Heart (tissue), 3 donors: ENCODE results near the genes FEV, DNAJB2 and DES.

GRCh38 chr2:218394755-218395180 is 4.9 kb upstream of the CTDSP1 start:
- RAMPAGE, long total RNA, 2 experiments = no peak in any of the 2 experiments

DNA sequence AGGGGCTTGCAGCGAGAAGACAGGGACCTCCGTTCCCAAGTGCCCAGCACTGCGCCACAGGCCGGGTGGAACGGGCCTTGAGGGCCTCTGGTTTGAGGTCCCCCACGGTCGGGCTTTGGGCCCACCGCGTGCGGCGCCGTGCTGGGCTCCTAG is 932 bp upstream of the CTDSP1 start:
- RAMPAGE, long total RNA, 2 experiments = no peak in any of the 2 experiments

DNA sequence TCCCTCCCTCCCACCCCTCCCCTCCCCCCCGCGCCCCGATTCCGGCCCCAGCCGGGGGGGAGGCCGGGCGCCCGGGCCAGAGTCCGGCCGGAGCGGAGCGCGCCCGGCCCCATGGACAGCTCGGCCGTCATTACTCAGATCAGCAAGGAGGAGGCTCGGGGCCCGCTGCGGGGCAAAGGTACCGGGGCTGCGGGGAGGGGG is 212 bp downstream of the CTDSP1 start:
- RAMPAGE, long total RNA, 2 experiments = no peak in any of the 2 experiments

- RAMPAGE, long total RNA, 2 experiments = no peak in any of the 2 experiments
Observed at GRCh38 chr2:218403006-218403635, 3.5 kb downstream of the CTDSP1 start.

DNA sequence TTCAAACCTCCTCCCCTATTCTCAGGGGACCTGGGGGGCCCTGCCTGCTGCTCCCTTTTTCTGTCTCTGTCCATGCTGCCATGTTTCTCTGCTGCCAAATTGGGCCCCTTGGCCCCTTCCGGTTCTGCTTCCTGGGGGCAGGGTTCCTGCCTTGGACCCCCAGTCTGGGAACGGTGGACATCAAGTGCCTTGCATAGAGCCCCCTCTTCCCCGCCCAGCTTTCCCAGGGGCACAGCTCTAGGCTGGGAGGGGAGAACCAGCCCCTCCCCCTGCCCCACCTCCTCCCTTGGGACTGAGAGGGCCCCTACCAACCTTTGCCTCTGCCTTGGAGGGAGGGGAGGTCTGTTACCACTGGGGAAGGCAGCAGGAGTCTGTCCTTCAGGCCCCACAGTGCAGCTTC is 5.0 kb downstream of the CTDSP1 start:
- RAMPAGE, long total RNA, 2 experiments = no peak in any of the 2 experiments

- RAMPAGE, long total RNA, 2 experiments = no peak in any of the 2 experiments
Observed at GRCh38 chr2:218405744-218406799, 6.4 kb downstream of the CTDSP1 start.

DNA sequence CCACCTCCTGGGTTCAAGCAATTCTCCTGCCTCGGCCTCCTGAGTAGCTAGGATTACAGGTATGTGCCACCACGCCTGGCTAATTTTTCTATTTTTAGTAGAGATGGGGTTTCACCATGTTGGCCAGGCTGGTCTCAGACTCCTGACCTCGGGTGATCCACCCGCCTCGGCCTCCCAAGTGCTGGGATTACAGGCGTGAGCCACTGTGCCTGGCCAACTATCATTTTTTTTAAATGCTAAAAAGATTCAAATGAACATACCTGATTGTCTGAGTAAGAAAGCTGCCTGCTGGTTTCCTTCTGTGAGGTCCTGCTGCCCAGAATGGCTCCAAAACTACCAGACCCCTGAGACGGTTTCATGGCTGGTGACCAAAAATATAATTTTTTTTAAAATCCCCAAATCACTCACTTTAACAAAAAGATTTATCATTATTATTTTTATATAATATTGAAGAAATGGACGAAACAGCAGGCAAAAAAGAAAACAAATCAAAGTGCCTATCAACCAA is 18.5 kb downstream of the USP37 start:
- RAMPAGE, long total RNA, 2 experiments = no peak in any of the 2 experiments

GRCh38 chr2:218745587-218746515 is 35.2 kb downstream of the TTLL4 start:
- RAMPAGE, long total RNA, 2 experiments = no peak in any of the 2 experiments

DNA sequence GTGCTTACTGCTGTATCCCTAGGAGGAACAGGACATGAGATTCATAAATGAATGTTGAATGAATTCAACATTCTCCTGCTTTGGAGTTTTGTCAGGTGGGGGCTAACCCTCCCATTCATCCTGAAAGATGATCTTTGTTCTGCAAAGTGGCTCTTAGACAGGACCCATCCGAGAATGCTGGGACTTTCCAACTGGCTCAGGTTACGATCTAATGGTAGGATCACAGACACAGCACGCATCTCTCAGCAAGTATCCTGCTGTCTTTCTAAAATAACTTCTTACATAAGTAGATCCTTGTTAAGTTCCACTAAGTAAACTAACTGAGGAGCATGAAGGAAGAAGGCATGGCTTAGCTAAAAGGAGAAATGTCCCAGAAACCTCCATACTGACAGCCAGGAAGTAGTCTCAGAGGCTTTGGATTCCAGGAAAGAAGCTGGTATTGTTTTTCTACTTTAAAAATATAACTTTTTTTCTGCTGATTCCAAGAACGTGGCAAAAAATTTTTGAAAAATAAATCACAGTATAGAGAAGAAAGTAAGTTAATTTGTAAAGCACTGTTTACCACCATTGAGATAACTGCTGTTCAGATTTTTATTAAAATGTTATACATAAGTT is 23.7 kb downstream of the CYP27A1 start:
- RAMPAGE, long total RNA, 2 experiments = no peak in any of the 2 experiments

- RAMPAGE, long total RNA, 2 experiments = no peak in any of the 2 experiments
Observed at GRCh38 chr2:218984844-218985968, at the start of gene FEV. FEV (minus strand) TSS chr2:218985184.

DNA sequence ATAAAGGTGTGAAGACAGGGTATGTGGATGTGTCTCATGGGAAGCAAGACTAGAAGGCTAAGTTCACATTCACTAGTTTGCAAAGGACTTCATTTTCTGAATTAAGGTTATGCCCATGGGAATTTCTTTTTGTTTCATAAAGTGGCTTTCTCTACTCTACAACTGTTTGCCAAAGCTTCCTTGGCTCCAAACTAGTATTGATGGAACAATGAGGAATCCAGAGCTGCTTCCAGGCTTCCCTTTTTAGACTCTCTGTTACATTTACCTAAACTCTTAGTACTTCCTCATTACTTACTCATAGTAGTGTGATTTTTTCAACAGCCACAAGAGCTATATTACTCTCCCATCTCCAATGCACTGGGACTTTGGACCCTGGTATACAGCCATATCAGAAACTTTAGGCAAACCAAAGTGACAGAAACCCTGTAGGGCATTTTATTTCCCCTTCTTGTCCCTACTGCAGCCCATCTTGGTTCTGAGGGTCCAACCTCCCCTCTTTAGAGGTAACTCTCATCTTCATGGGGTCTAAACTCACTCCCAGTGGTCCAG is 21.2 kb upstream of the IHH start:
- RAMPAGE, long total RNA, 2 experiments = no peak in any of the 2 experiments

- RAMPAGE, long total RNA, 2 experiments = no peak in any of the 2 experiments
Observed at GRCh38 chr2:219107798-219108372, 47.2 kb upstream of the IHH start.

- RAMPAGE, long total RNA, 2 experiments = no peak in any of the 2 experiments
Observed at GRCh38 chr2:219124347-219125023, 36.1 kb downstream of the NHEJ1 start.

DNA sequence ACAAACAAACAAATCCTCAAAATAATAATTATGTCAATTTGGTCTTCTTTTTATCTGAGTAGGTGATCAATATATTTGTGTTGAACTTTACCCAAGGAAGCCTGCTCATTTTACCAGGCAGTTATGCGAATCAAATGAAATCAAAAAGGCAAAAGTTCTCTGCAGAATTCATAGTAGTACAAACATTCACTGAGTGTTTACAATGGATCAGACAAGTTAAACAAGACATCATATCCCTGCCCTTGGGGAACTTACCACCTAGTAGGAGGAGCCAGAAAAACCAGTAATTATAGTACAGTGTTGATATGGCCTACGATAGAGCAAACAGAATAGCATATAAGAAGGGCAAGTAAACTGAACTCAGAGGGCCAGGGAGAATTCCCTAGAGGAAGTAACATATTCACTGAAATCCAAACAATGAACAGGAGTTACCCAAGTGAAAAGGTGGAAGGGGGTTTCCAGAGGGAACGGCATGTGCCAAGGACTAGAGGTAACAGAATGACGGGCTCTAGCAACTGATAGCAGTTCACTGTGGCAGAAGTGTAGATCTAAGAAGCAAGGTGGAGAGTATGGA is 34.1 kb downstream of the NHEJ1 start:
- RAMPAGE, long total RNA, 2 experiments = no peak in any of the 2 experiments

DNA sequence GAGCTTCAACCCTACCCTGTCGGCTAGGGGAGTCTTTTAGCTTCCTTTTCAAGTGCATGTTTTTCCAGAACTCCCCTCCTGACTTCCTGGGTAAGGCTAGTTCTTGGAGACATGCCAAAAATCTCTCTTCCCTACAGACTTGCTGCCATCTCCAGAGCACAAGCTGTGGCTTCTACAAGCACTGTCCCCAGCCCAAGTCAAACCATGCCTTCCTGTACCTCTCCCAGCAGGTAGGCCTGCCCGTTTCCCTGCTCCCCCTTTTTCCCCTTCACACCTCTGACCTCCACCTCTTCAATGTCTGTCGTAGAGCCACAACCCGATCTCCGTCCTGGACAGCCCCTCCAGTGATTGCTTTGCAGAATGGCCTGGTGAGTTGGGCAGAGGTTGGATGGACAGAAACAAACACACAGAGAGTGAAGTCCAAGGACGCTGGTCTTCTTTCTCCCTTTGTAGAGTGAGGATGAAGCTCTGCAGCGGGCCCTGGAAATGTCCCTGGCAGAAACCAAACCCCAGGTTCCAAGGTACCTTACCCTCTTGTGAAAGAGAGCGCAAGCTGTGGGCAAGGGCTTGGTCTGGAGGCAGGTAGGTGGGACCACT is 1.6 kb downstream of the ZFAND2B start:
- RAMPAGE, long total RNA, 2 experiments = no peak in any of the 2 experiments

- RAMPAGE, long total RNA, 2 experiments = start-site peak on the plus strand in 1 of 2 experiments, at chr2:219279348-219279500 at its widest, 515 reads per replicate
Observed at GRCh38 chr2:219278672-219279581, at the start of gene DNAJB2. DNAJB2 (plus strand) TSS chr2:219279366.

DNA sequence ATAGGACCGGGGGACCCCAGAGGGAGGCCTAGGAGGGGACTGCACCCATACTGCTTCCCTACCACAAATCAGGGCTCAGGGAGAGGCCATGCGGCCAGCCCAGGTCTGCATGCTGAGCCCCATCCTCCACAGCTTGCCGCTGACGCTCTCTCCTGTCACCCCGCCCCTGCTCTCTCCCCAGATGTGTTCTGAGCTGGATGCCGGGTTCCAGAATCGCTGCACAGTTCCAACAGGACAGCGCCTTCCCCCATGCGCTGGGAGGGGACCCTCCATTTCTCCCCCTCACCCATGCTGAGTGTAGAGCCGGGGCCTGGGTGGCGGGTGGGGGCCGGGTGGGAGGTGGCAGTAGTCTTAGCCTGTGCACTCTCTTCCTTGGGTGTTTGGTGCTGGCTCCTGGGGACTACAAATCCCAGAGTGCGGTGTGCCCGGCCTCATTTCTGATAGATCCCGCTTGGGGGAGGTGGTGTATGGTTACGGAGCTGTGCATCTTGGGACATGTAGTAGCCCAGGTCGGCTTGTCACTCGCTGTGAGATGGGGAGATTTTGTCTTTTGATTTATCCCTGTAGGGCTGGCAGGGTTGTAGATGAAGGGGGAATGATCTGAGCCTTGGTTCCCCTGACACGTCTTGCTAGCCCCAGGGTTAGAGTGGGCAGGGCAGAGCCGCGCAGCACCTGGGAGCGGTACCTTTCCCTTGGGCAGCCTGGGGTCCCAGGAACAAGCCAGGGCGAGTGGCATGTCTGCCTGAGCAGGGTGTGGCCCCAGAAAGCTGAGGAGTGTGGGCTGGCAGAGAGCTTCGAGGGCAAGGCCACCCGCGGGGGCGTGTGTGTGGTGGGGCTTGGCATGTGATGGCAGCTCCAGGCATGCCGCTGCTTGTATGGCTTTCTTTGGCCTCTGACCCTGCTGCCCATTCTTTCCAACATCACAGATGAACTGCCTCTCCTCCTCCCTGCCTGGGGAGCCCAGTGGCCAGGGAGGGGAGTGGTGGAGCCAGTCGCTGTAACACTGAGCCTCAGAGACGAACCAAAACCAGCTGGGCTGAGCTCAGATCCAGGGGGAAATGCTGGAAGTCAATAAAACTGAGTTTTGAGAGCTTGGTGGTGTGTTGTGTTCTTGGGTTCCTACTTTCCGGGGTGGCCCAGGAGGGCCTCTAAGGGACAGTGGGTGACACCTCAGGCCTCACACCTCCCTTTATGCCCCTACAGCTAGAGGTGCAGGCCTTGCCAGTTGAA is 7.1 kb downstream of the DNAJB2 start:
- RAMPAGE, long total RNA, 2 experiments = no peak in any of the 2 experiments

GRCh38 chr2:219408130-219408537 is 10.0 kb upstream of the DES start:
- RAMPAGE, long total RNA, 2 experiments = no peak in any of the 2 experiments

- RAMPAGE, long total RNA, 2 experiments = start-site peak on the plus strand in 2 of 2 experiments, at chr2:219418387-219419039 at its widest, 74 to 3,643 reads per replicate
Observed at GRCh38 chr2:219417997-219419145, at the start of gene DES. DES (plus strand) TSS chr2:219418377.

- RAMPAGE, long total RNA, 2 experiments = start-site peak on the plus strand in 2 of 2 experiments, at chr2:219426063-219426520 at its widest, 829 to 12,454 reads per replicate
Observed at GRCh38 chr2:219425911-219427022, 8.1 kb downstream of the DES start.